Bronchial epithelial cell (primary cell): ENCODE measurements around the genes ETV5, RTP1 and MASP1.

- RRBS, 2 experiments: 1 to 2% methylated on average over 23 to 30 of the region's 100 CpGs
Measured at GRCh38 chr3:186108257-186109330, at the start of gene ETV5. TSS of gene ETV5 (minus strand) at chr3:186109089.

GRCh38 chr3:186365002-186365568 lies 3.1 kb upstream of the DGKG start:
- RRBS, 2 experiments: no CpG with 5 or more reads among the region's 4 CpGs

GRCh38 chr3:186584799-186585324 lies 14.3 kb downstream of the DNAJB11 start:
- RRBS, 2 experiments: no CpG with 5 or more reads among the region's 2 CpGs

GRCh38 chr3:186593817-186594323 lies 19.0 kb upstream of the AHSG start:
- RRBS, 2 experiments: no CpG with 5 or more reads among the region's 4 CpGs

DNA sequence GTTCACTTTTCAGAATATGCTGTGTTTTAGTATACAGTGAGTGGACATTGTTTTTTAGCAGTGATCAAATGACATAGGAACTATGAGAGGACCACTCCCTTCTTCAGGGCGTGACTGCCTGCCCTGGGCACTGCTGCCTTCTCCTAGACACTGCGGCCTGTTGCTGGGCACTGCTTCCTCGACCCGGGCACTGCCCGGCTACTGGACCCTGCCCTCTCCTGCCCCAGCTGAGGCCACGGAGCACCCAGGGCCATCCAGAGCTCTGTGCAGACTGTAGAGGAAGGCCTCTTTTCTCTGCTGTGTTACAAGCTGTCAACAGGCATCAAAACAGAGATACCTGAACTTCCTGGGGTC lies 13.3 kb upstream of the AHSG start:
- RRBS, 2 experiments: no CpG with 5 or more reads among the region's 6 CpGs

DNA sequence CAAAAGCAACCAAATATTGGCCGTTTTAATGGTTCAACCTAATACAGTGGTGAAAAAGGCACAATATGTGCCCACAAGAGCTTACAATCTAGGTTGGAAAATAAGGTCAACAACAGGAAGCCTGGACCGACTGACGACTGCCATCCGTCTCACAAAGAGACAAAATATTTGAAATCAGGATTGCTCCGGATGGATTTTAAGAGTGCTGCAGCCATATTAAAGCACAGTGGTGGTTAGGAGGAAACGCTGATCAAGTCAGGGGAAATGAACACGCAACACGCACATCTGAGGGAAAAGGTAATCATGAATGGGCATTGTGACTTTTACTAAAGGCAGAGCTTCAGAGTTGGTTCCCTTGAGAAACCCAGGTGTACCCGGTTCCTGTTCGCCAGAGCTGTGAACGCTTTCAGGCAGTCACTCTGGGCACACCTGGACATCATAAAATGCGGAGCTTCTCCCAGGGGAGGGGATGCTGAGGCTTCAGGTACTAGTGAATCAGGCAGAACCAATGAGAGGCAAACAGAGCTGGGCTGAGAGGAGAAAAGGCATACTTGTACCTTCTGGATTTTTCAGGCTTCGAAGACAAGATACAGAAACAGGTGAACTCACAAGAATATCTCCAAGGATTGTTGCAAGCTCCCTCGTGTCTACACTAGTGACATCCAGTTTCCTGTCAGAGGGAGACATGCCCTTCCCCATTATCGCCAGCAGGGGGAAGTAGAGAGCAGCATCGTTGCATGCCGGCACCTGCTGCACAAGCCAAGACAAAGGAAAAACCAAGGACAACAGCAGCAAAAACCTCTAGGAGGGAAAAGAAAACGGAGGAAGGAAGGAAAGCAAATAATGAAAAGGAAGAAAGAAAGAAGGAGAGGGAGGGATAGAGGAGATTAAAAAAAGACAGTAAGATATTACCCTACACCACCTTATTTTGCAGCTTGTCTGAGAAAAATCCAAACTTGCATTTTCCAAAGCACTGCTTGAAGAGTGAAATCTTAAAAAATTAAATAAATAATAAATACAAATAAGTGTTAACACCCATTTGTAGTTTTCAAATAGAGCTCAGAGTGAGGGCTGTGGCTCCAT lies 1.8 kb downstream of the AHSG start:
- RRBS, 2 experiments: no CpG with 5 or more reads among the region's 18 CpGs

DNA sequence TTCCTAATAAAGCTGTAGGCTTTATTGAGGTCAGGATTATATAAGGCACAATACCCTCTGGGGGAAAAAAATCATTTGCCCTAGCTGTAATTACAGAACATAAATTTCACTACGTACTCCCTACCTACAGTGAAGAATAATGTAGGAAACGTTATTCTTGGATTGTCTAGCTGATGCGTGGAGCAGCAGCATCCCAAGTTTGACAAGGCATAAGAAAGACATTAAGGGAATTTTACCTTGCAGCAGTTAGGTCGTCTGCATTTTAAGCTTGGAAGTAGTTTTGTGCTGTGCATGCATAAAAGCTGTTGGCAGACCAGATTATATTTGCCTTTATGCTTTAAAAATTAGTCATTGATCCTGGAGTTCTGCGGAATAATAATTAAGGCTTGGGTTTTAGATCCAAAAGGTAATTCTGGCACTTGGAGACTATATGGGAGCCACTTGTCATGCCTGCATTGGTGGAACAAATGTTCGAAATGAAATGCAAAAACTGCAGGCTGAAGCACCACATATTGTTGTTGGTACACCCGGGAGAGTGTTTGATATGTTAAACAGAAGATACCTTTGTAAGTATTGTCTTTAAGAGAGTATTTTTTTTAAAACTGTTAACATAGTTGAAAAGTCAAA lies 2.2 kb downstream of the EIF4A2 start:
- RRBS, 2 experiments: no CpG with 5 or more reads among the region's 7 CpGs

DNA sequence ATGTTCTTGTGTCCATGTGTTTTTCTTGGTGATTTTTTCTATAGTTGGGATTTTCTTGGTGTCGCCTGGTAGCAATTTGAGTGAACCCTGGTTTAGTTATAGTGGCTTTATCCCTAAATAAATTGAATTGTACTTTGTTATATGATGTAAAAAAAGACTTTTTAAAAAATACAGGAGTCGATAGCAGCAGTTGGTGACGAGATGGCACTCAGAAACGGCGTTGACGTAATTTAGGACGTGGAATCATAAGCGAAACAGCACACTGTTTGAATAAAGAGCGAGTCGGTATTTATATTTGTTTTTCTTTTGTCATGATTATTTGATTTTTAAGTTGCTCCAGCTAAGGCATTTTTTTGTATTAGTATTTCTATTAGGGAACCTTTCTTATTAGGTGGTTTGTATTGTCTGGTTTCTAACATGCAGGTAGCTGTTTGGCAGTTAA lies 4.8 kb downstream of the EIF4A2 start:
- RRBS, 2 experiments: no CpG with 5 or more reads among the region's 10 CpGs

DNA sequence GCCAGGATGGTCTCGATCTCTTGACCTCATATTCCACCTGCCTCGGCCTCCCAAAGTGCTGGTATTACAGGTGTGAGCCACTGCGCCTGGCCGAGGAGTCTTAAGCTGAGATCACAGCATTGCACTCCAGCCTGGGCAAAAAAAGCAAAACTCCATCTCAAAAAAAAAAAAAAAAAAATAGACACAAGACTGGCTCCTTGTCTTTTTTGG lies 1.7 kb downstream of the ADIPOQ start:
- RRBS, 2 experiments: no CpG with 5 or more reads among the region's 4 CpGs

DNA sequence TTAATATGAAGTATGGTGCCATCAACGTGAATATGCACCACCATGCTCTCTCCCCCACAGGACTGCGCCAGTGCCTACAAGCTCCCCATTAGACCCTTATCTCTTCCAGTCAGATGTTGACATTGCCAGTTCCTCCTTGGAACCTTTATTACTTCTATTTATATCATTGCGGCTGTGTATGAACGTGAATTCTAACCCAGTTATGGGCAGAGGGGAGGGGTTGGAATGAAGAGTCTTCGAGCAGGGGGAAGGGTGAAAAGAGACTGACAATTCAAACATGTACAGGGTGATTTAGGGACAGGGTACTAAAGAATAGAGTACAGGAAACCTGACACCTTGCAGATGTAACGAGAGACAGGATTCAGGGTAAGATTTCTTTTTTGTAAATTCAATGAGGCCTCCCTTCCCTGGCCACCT lies 41.8 kb upstream of the ST6GAL1 start:
- RRBS, 2 experiments: no CpG with 5 or more reads among the region's 6 CpGs

DNA sequence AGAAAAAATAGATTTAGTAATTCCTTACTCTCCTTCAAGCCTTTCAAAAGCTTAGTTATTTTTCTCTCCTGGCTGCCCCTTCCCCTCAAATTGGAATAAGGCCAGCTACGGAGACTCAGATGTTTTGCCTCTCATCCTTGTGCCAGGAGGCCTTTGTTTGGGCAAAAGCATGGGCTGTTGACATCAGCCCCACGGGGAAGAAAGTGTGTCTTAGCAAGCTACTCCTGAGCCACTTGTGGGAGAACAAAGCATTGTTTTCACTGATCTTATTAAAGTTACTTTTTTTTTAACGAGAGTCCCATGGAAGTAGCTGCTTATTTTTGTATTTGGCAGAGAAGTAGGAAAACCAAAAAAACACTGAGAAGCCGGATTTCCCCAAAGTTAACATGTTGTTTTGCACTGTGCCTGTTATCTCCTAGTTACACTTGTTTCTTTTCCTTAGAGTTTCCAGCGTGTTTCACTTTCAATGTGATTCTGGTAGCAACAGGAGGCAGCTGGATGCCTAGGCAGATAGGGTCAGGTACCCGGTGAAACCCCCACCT lies 2.2 kb downstream of the ST6GAL1 start:
- RRBS, 2 experiments: no CpG with 5 or more reads among the region's 6 CpGs

GRCh38 chr3:186942137-186942742 lies 11.9 kb downstream of the ST6GAL1 start:
- RRBS, 2 experiments: no CpG with 5 or more reads among the region's 7 CpGs

DNA sequence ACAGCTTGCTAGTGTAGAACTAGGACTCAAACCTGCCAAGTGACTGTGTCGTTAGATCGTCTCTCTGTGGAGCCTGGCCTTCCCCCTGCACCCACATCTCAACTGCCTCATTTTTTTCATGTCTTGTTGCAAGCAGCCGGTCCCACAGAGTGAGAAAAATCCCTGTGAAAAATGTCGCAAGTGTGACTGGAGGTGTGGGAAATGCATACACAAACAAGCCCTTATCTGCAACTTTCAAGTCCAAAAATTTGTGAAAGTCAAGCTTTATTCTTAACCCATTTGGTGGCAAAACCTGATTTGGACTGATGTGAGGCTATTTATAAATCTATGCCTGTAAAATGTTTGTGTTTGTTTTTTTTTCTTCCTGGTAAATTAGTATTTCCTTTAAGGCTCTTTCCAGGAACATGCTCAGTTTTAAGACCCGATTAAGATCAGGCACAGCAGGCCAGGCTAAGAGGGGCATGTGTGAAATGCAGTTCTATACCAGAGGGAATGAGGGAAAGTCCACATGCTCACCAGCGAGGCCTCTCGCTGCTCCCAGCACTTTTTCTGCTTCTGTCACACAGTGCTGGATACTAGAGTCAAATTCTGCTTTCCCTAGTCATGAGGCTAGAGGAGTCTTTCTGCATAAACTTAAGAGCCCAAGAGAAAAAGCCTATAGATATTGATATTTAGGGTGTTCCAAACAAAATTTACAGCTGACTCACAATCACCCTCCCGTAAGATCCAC lies 25.9 kb downstream of the ST6GAL1 start:
- RRBS, 2 experiments: no CpG with 5 or more reads among the region's 8 CpGs

DNA sequence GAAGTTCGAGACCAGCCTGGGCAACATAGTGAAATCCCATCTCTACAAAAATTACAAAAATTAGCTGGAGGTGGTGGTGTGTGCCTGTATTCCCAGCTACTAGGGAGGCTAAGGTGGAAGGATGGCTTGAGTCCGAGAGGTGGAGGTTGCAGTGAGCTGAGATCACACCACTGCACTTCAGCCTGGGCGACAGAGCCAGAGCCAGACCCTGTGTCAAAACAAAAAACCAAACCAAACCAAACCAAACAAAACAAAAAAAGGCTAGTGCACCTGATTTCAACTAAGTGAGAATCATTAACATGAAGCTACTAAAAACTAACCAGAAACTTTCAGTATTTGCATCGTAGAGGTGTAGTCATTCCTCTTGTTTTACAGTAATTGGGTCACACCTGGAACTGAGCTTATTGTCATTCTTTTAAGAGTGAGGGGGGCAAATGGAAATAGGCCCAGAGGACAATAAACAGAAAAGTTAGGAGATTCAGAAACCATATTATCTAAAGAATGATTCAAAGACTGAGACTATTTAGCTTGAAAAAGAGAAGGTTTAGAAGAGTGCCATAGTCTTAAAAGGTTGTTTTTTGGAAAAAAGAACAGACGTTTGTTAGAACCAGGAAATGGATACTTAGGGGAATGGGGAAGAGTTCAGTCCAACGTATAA lies 58.5 kb downstream of the ST6GAL1 start:
- RRBS, 2 experiments: no CpG with 5 or more reads among the region's 6 CpGs

- RRBS, 2 experiments: no CpG with 5 or more reads among the region's 1 CpG
Measured at GRCh38 chr3:187041421-187041780, 97.9 kb downstream of the RPL39L start.

- RRBS, 2 experiments: no CpG with 5 or more reads among the region's 28 CpGs
Measured at GRCh38 chr3:187179805-187181105, 17.0 kb upstream of the RTP1 start.

DNA sequence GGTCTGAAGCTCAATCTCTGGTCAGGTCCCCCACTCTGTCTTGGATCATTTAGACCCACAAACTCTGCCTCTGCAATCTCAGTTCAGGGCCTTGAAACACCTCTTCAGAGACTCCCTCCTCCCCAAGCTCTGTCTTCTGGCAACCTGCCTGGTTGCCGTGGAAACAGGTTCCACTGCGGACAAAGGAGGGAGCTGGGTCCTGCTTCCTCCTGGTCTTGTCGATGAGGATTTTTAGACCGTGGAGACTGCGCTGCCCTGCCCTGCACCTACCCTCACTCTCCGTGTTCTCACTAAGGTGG lies at the start of gene RTP1:
Gene RTP1 (plus strand): TSS at position 192 of the 299 bp plus-strand sequence.
- RRBS, 2 experiments: no CpG with 5 or more reads among the region's 6 CpGs

- RRBS, 2 experiments: 0% methylated on average over 2 of the region's 9 CpGs; no CpG with 5 or more reads in 1 of the 2 experiments
Measured at GRCh38 chr3:187291582-187292185, at the start of gene MASP1. TSS of gene MASP1 (minus strand) at chr3:187291737.

DNA sequence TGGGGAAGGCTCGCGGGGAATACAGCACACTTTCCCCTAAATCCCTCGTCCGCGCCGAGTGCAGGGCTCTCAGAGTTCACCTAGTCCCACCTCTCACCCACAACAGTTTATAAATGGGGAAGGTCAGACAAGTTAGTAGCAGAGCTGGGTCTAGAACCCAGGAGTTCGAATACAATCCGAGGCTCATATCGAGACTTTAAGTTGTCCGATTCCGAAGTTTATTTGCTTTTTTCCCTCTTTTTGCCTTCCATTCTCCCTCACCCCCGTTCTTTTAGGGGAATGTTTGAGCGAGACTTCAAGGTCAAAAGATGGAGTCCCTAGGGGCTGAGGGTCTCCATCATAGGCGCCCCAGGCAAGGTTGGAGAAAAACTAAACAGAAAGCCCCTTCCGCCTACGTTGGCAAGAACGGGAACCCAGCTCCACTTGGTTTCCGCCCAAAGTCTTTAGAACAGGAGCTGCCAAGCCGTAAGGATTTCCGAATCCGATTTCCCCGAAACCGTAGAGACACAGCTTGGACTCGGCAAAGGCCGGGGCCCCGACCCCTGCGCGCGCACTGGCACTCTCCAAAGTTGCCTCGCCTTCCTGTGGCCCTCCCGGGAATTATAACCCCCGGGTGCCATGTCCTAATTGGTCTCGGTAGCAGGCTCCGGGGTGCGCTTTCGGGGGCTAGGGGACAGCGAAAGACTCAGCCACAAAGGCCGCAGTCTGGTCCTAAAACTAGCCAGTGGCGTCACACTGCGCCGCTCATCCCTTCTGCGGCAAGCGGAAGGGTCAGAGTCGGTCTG lies 7.1 kb downstream of the BCL6 start:
- RRBS, 2 experiments: 2% methylated on average over 7 of the region's 44 CpGs

DNA sequence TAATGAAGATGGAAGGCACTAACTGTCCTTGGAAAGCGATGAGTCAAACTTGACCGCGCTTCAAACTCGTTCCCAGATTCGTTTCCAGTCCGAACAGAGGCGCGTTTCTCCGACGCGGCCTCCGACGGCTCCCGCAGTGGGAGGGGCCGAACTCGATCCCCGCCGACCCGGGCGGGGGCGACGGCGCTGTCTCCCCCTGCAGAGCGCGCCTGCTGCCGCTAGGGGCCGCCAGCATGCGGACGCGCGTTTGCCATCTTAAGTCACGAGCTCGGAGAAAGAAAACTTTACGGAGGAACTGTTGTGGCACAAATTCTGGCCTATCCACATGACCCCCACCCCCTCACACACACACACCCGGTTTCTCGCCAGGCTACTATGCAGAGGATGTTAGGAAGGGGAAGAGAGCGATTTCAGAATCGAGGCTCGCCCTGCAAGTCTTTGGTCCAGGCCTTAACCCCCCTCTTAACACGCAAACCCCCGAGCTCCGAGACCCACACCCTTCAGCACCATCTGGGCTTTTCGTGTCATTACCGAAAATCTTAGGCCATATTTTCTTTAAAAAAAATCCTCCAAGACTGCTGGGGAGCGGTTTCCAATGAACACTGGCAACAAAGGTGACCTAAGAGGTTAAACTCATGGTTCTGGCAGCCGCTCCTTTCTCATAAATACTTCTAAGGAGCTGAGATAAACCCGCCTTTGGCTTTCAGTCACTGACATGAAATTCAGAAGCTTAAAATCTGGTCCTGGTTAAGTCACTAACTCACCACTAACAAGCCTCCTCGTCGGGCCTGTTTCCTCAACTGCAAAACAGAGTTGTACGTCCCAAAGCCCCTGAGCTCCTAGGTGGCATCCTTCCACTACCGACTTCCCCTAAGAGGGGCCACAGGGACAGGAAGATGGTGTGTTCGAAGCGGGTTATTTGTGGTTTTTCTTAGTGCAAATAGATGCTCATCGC lies 5.1 kb downstream of the BCL6 start:
- RRBS, 2 experiments: no CpG with 5 or more reads among the region's 54 CpGs